ENCODE results near the genes ARMCX2, TMEM31 and SLC25A53.

DNA sequence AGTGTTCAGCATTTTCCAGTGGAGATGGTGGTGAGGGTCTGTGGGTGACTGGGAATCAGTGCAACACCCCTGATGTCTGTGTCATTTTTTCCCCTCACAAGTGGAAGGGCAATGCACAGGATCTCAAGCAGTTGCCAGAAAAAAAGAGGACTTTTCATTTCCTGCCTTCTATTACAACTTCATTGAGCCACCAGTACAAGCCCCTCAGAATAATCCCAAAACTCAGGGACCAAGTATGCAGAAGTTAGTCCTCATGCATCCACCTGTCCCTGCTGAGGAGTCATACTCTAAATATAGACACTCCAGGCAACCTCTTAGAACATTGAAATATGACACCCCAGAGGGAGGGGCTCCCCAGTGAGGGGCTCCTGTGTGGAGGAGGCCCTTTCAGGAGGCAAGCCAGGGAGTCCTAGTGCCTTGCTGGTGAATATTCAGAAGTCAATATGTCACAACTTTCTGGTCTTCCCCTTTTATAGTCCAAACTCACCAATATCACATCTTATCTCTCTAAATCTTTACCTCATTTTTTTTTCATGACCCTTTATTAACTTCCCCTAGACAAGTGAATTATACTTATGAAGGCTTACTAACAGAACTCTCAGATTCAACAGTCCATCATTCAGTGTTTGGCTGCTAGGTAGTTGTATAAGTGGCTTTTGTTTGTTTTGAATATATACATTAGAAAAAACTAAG, 1.5 kb upstream of the ARMCX6 start:
- PRO-cap = no peak
CAGE:
- cytosol, long polyA plus RNA = no peak
- long polyA plus RNA = no peak
- nucleus, long polyA plus RNA = no peak

DNA sequence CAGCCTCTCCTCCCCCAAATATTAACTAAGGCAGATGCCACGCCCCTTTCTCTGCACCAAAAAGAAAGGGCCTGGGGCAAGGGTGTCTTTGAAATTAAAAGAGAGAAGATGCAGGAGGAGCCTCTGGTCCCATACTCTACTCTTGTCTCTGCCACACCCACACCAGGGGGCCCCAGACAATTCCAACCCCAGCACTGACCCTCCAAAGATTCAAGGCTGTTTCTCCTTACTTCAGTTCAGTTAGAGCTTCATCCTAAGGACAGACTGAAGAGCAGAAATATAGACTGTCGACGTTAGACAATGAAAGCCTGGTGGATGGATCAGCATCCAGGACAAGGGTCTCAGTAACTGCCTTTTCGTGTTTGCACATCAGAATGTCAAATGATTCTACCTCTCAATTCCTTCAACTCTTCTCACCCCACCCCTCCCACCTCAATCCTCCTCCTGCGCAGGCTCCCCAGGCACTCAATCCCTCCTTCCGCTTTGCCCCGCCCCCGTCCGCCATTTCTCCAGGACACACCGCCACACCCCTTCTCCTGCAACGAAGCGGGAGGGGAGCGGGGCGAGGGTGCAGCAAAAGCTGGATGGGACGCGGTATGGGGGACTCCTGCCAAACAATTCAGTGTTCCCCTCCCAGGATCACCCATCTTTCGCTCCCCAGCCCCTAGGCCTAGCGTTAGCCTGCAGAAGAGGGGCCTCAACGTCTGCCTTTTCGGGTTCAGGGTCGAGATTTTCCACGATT, 1.2 kb downstream of the ARMCX2 start:
- PRO-cap = no peak
CAGE:
- cytosol, long polyA plus RNA = no peak
- long polyA plus RNA = no peak
- nucleus, long polyA plus RNA = no peak

- PRO-cap = no peak
CAGE:
- cytosol, long polyA plus RNA = no peak
- long polyA plus RNA = no peak
- nucleus, long polyA plus RNA = no peak
Observed at GRCh38 chrX:101659004-101660316, at the start of gene ARMCX2. TSS of gene ARMCX2 (minus strand) at chrX:101659850.

DNA sequence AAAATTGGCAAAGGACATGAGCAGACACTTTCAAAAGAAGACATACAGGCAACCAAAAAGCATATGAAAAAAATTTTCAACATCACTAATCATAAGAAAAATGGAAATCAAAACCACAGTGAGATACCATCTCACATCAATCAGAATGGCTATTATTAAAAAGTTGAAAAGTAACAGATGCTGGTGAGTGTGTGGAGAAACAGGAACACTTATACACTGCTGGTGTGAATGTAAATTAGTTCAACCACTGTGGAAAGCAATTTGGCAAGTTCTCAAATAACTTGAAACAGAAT, 4.5 kb upstream of the TCEAL2 start:
- PRO-cap = no peak
CAGE:
- cytosol, long polyA plus RNA = no peak
- long polyA plus RNA = no peak
- nucleus, long polyA plus RNA = no peak

GRCh38 chrX:102599999-102600593, 781 bp downstream of the ARMCX5 start:
- PRO-cap = no peak
CAGE:
- cytosol, long polyA plus RNA = no peak
- long polyA plus RNA = no peak
- nucleus, long polyA plus RNA = no peak

- PRO-cap = no peak
CAGE:
- cytosol, long polyA plus RNA = no peak
- long polyA plus RNA = no peak
- nucleus, long polyA plus RNA = no peak
Observed at GRCh38 chrX:102745585-102746845, 25.5 kb downstream of the GPRASP3 start.

DNA sequence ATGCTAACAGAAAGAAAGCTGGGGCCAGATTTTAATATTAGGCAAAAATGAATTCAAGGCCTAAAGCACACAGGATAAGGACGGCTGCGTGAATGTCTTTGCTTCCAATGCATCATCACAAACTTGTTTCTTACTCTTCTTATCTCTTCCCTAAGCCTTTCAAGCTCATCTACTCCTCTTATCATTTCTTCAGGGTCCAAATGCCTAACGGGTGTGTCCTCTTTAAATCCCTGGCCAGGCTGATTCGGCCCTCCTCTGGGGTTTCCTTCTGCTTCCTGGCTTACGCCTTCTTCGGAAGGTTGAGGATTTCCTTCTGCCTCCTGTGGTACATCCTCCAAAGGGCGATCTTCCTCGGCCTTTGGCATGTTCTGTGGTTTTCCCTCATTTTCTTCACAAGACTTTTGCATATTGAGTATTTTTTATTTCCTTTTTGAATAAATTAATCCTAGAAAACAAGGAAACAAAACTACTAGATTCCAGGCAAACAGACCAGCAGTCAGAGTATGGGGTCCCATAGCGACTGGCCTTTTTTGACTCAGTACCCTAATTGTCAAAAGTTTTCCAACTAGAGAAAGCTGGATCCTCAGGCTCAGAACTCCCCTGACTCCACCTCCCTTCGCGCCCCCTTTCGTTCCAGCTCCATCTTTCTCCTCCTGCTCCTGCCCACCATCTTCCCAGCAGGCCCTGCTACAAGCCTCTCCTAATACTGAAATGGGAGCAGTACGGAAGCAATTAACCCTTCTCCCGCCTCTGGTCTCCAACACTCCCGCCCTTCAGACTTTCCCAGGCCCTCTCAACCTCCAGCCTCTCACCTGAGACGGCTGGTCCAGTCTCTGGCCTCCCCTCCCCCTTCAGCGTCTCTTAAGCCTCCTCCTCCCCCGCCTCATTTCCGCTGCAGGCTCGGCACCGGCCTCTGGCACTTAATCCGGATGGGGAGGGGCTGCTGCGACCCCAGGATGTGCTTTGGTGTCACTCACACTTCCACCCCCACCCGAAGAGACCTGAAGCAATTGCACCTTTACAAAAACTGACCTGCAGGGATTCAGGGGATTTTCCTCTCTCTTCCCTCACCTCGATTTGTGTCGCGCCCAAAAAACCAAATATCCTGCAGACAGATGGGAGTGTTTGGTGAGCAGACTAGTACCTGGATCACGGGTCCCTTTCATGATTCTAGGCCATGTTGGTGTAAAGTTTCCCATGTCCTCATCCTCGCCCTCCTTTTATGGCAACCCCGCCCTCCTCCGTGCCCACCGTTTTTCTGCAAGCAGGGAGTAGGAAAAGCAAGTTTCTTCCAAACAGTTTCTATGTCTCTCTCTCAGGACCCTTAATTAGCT, 915 bp downstream of the TCEAL8 start:
- PRO-cap = no peak
CAGE:
- cytosol, long polyA plus RNA = no peak
- long polyA plus RNA = no peak
- nucleus, long polyA plus RNA = no peak

- PRO-cap = no peak
CAGE:
- cytosol, long polyA plus RNA = no peak
- long polyA plus RNA = start-site peak on the plus strand at chrX:103357091-103357150, 184 and 106 reads in 2 replicates
- nucleus, long polyA plus RNA = no peak
Observed at GRCh38 chrX:103356879-103357544, 706 bp downstream of the TCEAL9 start.

GRCh38 chrX:103710816-103711125, at the start of gene TMEM31:
TSS of gene TMEM31 (plus strand) at chrX:103710909.
- PRO-cap = no peak
CAGE:
- cytosol, long polyA plus RNA = no peak
- long polyA plus RNA = no peak
- nucleus, long polyA plus RNA = no peak

- PRO-cap = no peak
CAGE:
- cytosol, long polyA plus RNA = no peak
- long polyA plus RNA = no peak
- nucleus, long polyA plus RNA = no peak
Observed at GRCh38 chrX:103828315-103829005, 3.6 kb downstream of the RAB9B start.

- PRO-cap = no peak
CAGE:
- cytosol, long polyA plus RNA = no peak
- long polyA plus RNA = no peak
- nucleus, long polyA plus RNA = no peak
Observed at GRCh38 chrX:103918427-103919371, 43.7 kb upstream of the TMSB15B start.

DNA sequence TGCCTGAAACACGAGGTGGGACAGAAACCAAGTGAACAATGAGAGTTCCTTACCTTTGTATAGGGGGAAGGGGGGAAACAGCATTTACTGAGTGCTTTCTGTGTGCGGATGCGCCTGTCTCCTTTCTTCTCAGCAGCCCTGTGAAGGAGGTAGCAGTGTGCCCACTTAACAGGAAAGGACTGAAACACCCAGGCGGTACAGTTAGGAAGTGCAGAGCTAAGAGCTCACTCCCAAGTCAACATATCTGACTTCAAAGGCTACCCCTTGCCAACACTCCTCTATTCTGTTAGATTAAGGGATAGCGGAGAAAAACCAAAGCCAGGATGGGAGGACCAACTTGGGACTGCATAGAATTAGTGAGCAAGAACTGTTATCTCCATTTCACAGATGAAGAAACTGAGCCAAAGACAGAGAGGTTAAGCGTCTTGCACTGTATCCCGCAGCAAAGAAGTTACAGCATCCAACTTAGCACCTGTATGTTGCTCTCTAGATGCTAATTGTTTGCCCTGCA, 43.0 kb upstream of the TMSB15B start:
- PRO-cap = no peak
CAGE:
- cytosol, long polyA plus RNA = no peak
- long polyA plus RNA = no peak
- nucleus, long polyA plus RNA = no peak

- PRO-cap = no peak
CAGE:
- cytosol, long polyA plus RNA = no peak
- long polyA plus RNA = no peak
- nucleus, long polyA plus RNA = no peak
Observed at GRCh38 chrX:104140093-104140556, 16.7 kb downstream of the SLC25A53 start.

DNA sequence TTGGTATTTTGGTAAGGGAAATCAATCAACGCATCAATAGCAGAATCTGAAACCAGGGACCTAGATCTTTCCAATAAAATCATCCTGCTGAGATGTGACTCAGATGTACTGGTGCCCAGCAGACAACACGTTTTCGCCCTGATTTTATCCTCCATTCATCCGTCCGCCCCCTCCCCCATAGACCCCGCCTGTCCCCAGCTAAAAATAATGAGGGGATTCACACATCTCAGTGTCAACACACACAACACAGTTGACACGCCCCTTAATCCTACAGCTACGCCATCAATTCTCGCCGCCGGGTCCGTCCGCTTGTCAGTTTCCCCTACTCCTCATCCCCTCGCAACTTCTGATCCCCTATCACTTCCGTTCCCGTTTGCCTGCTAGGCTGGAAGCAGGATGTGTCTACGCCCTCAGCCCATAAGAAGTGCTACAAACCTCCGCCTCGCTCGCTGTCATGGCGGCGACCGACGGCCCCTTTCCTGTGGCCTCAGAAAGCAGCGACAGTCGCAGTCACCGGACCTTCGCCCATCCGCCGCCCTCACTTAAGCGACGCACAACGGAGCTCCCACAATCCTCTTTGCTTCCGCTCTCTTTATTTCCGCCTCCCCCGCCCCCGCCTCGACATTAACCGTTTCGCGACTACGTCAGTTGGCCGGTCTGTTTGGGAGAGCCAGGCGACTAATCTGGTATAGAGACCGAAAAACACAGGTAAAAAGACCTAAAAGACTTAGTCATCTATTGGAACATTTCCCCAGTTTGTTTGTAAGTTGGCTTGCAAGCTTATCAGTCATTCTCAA, at the start of gene SLC25A53:
Gene SLC25A53, minus strand, starts transcription at position 567 of the 797 bp plus-strand sequence.
- PRO-cap = no peak
CAGE:
- cytosol, long polyA plus RNA = no peak
- long polyA plus RNA = no peak
- nucleus, long polyA plus RNA = no peak

DNA sequence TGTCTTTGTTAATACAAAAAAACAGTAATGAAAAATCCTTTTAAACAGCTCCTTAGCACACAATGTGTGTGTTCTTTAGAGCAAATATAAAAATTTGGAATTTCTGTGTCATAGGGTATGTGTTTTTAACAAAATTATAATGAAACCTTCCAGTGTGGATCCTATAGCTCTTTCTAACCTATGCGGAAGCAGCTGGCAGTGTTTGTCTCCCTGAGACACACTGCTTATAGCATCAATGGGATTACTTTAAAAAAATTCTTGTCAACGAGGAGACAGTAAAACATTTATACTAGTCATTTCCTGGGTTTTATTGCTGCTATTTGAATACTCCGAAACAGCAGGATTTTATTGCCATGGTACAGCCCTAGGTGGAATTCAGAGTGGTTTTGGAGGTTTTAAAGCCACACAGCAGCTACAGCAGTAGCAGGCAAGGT, 145.1 kb upstream of the IL1RAPL2 start:
- PRO-cap = no peak
CAGE:
- cytosol, long polyA plus RNA = no peak
- long polyA plus RNA = no peak
- nucleus, long polyA plus RNA = no peak

- PRO-cap = no peak
CAGE:
- cytosol, long polyA plus RNA = no peak
- long polyA plus RNA = no peak
- nucleus, long polyA plus RNA = no peak
Observed at GRCh38 chrX:105482977-105483483, 262.5 kb upstream of the TEX13A start.

GRCh38 chrX:105796546-105797606, 25.5 kb upstream of the NRK start:
- PRO-cap = no peak
CAGE:
- cytosol, long polyA plus RNA = no peak
- long polyA plus RNA = no peak
- nucleus, long polyA plus RNA = no peak

DNA sequence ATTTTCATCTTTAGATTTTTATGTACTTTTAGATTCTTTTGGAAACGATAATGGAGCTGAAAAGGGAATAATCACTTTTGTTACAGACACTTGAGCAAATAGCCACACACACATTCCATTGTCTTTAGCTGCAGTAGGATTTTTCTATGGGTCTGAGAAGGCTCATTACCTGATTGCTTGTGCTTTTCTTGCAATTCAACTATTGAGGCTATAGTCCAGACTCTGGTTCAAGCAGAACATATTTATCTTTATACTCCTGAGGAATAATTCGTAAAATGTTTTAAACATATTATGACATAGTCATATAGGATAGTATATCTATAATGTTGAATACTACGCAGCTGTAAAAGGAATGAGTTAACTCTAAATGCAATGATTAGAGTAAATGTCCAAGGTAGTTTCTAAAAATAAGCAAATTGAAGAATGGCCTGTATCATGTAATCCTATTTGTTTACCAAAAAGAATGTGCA, 1.3 kb downstream of the PWWP3B start:
- PRO-cap = no peak
CAGE:
- cytosol, long polyA plus RNA = no peak
- long polyA plus RNA = no peak
- nucleus, long polyA plus RNA = no peak

GRCh38 chrX:106726967-106727607, 586 bp downstream of the RNF128 start:
- PRO-cap = no peak
CAGE:
- cytosol, long polyA plus RNA = no peak
- long polyA plus RNA = no peak
- nucleus, long polyA plus RNA = no peak

DNA sequence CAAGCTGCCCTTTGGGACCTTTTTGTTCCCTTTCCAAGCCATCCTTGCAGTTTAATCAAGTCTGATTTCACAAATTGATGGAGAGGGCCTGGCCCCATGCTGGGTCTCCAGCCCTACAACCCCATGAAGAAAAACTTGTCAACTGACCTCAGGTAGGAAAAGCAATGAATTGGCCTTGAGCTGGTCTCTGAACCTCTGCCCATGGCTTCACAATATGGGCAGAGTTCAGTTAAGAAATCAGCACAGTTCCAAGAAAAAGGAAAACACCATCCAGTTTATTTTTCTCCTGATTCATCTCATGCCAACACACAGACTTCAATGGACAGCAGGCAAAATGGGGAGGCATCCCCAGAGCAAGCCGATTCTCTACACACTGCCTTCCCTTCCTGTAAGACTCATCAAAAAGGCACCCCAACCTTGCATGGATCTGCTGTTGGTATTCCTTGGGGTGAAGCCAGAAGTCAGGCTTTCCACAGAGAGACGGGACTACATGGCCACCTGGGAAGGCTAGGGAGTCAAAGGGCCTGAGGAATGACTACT, 3.3 kb downstream of the RIPPLY1 start:
- PRO-cap = no peak
CAGE:
- cytosol, long polyA plus RNA = no peak
- long polyA plus RNA = no peak
- nucleus, long polyA plus RNA = no peak

All from A549 (cell line).